Colon Carcinoma Metastatic in the Lung (tissue), 2 donors: ENCODE measurements around a stretch of chr2.

DNA sequence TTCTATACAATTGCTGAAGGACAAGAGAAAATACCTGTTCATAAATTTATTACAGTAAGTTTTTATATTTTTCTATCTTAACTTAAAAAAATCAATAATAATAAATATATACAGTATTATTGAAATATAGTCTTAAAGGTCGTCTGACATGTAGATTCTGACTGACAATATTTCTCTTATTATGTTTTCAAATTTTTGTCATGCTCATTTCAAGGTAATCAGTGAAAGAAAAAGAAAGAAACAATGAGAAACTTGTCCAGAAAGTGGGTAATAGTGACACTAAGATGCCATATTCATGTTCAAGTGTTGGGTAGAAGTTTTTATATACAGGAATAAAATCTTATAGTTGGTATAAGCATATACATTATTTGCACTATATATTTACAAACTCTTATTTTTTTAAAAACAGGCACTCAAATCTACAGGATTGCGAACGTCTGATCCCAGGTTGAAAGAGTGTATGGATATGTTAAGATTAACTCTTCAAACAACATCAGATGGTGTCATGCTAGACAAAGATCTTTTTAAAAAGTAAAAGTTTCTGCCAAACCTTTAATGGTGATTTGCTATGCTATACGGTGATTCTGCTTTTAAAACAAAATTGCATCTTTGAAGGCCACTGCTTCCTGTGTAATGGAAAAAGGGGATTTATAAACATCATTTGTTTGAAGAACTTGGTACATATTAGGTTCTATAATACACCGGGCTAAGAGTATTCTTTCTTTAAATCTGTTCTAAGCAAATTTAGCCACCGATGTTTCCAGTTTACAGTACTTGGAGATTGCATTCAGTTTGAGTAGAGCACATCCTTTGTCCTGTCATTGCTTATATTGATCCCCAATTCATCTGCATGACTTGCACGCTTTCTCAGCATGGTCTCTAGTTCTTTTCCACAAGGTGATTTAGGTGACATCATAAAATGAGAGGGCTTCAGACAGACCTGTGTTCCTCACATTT, 14.9 kb downstream of the GLS start:
- PRO-cap, 2 experiments = no peak in any of the 2 experiments

- PRO-cap, 2 experiments = no peak in any of the 2 experiments
These were observed 16.3 kb downstream of the GLS start for GRCh38 chr2:190896815-190897363.

DNA sequence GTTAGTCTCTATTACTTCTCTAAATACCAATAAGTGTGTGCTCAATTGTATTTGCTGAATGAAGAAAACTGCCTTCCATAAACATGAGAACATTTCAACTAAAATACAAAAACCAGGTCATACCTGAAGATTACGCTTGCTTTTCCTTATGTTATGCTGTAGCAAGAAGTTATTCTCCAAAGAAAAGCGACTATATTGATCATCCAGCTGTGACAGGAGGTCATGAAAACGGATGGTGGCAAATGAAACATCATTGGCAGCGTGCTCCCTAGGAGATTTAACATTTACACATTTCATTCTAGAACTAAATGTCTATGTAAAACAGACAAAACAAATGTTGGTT, 5.2 kb downstream of the STAT1 start:
- PRO-cap, 2 experiments = no peak in any of the 2 experiments

GRCh38 chr2:191020737-191021557, 7.0 kb upstream of the STAT1 start:
- PRO-cap, 2 experiments = no peak in any of the 2 experiments

DNA sequence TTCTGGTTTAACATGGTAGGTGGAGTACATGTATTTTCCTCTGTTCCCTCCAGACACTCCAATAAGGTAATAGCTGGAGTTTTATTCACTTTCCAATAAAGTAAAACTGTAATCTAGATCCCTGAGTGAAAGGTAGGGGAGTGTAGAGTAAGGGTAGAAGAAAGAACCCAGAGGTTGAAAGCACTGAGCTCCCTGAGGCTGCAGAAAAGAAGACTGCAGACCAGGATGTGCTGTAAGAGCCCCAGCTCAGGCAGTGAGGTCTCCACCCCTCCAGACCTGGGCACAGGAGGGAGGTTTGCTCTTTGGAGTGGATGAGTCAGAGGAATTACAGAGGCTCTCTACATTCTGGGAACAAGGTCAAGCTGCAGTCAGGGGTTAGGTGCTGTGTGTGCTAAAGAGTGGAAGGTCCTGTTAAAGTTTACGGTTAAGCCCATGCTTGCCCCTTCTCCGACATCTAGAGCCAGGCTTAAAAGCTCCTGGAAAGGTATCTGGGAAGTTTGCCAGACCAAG, 27.7 kb upstream of the STAT1 start:
- PRO-cap, 2 experiments = no peak in any of the 2 experiments

DNA sequence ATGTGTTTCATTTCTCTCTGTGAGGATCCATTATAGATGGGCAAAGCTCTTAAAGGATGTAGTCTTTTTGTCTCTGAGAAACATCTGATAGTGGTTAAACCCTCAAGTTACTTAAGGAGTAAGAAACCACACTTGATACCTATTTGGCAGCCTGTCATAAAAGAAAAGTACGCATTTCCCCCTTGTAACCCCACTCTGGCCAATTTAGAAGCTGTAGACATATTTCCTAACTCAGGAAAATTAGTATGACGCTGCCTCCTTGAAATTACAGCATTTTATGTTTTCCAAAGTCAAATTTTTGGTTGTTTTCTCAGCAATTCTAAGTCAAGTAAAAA, 2.0 kb downstream of the STAT4 start:
- PRO-cap, 2 experiments = no peak in any of the 2 experiments

DNA sequence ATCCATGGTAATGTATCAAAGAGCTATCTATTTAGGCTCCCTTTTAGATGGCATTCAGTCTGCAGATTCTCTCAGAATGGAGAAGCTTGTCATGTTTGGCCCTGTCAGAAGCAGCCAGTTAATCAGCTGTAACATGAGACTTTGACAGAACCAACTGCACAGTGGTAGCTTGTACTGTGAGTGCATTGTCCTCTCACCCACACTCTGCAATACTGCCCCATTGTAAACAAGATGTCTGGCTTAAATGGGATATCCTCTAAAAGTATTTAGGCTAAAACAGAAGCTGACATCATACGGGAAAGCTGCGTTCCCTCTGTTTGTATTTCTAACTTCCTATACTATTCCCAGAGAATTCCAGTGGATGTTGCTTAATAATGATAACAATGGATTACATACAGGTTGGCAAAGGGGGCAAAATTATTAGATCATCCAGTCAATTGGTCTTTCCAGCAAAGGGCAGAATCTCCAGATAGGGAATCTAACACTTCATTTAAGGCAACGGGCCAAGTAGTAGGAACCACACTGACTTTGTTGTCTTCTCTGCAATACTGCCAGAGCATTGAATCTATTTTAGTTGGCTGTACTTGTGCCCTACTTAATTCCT, 15.4 kb upstream of the STAT4 start:
- PRO-cap, 2 experiments = no peak in any of the 2 experiments

- PRO-cap, 2 experiments = no peak in any of the 2 experiments
These were observed 23.7 kb upstream of the STAT4 start for GRCh38 chr2:191174496-191174939.

DNA sequence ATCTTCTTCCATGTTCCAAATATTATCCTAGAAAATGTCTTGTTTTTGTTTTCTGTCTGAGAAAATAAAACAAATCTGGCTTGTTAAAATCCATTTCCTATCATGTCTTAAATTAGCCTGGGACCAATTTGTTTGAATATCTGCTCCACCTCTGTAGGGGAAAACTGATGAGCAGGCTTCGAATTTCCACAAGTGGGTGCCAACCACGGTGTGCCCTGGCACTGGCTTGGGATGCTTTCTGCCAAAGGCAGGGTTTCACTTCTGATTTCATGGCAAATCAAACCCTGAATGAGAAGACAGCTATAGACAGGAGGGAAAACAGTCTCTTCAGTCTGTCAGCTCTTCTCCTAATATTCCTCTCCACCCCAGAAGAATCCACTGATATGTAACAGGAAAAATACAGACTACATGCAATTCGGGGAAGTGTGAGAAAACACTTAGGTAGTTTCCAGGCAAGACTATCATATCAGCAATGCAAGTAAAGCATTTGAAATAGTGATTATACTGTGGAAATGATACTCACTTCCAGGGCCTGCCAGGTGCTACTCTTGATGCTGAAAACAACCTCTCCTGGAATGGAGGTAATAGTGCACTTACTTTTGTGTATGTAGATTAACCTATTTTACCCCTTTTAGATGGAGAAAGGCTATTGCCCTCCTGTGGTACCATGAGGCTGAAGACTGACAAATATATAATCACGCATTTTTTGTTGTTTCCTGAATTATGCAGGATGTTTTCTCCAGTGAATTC, 33.8 kb upstream of the STAT4 start:
- PRO-cap, 2 experiments = no peak in any of the 2 experiments

DNA sequence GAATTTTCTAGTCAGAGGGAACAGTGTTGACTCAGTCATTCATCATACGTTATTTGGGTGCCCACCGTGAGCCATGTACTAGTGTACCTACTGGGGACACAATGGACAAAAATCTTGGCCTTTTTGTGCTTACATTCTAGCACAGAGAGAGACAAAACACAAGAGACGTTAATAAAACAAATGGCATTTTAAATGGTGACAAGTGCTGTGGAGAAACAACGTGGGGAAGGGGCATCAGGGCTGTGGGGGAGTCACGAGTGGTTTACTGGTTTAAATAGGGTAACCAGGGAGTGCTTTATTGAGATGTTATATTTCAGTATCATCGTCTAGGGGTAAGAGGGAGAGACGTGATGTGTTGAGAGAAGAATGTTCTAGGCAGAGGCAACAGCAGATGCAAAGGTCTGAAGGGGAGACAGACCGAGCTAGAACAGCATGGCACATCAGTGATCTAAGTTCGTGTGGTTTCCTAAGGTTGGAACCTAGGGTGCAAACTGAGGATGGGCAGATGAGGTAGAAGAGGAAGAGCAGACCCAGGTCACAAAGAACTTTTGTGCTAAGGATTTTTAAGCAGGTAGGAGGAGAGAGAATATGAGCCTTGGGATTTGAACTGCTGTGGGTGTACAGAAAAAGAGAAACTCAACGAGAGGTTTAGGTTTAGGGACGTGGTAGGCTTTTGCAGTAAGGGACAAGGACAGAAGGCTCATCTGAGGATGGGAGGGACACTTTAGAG, 60.9 kb downstream of the MYO1B start:
- PRO-cap, 2 experiments = no peak in any of the 2 experiments

- PRO-cap, 2 experiments = no peak in any of the 2 experiments
These were observed 13.9 kb downstream of the NABP1 start for GRCh38 chr2:191691663-191692350.

DNA sequence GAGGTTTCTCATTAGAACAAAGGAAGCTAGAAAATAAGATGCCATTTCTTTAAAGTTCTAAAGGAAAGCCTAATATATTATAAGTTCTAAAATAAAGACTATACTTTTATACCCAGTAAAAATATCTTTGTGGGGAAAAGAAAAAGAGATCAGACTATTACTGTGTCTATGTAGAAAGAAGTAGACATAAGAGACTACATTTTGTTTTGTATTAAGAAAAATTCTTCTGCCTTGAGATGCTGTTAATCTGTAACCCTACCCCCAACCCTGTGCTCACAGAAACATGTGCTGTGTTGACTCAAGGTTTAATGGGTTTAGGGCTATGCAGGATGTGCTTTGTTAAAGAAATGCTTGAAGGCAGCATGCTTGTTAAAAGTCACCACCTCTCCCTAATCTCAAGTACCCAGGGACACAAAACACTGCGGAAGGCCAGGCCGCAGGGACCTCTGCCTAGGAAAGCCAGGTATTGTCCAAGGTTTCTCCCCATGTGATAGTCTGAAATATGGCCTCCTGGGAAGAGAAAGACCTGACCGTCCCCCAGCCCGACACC, 947.6 kb upstream of the TMEFF2 start:
- PRO-cap, 2 experiments = no peak in any of the 2 experiments

GRCh38 chr2:194089978-194090279, 1567.1 kb upstream of the SLC39A10 start:
- PRO-cap, 2 experiments = no peak in any of the 2 experiments

GRCh38 chr2:195460738-195461237, 196.2 kb upstream of the SLC39A10 start:
- PRO-cap, 2 experiments = no peak in any of the 2 experiments

DNA sequence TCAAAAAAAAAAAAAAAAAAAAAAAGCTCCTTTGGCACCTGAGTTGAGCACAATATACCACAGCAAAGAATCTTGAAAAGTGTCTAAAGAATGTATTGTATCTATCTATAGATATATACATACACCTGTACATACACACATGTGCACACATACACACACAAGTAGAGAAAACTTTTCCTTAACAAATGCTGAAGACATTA, 35.7 kb downstream of the STK17B start:
- PRO-cap, 2 experiments = no peak in any of the 2 experiments

- PRO-cap, 2 experiments = no peak in any of the 2 experiments
These were observed 8.1 kb upstream of the HECW2 start for GRCh38 chr2:196601358-196601930.

- PRO-cap, 2 experiments = no peak in any of the 2 experiments
These were observed 810 bp downstream of the PGAP1 start for GRCh38 chr2:196925316-196926478.

- PRO-cap, 2 experiments = peak in 1 of 2 experiments; most common plus-strand start chr2:196927118 (in 1); most common minus-strand start chr2:196926970 (in 1)
These were observed 638 bp upstream of the PGAP1 start for GRCh38 chr2:196926909-196927780.

- PRO-cap, 2 experiments = no peak in any of the 2 experiments
These were observed 54.5 kb upstream of the PGAP1 start for GRCh38 chr2:196980908-196981453.

DNA sequence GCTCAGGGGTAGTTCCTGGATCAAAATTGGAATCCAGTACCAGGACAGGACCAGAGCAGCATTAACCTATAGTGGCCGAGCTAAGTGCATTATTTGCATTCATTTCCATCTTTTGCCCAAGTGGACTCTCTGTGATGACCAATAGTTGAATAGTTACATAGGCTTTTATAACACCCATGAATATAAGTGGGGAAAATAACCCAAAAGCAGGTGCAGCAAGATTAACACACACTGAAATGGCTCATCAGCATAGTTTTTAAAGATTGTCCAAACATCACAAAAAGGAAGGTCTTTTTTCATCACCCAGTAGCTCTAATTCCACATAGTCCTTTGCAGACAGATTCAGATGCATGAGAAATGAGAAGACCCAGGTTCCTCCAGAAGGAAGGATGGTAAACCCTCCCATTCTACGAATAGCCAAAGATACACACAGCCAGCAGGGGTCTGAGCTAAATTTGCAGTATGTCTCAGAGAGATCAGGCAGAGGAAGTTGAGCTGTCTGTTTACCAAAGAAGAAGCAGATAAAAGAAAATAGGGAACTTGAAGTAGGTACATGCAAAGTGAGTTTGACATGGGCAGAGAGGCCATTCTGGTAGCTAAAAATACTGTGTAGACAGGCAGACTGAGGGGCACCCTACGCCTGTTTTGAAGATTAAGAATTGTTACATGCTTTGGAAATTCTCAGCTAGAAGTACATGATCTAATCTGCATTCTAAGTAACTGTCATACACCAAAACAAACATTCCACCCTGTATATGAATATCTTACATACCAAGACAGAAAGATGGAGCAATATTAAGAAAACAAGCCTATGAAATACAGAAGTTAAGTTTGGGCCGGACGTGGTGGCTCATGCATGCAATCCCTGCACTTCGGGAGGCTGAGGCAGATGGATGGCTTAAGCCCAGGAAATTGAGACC, 158.2 kb downstream of the ANKRD44 start:
- PRO-cap, 2 experiments = no peak in any of the 2 experiments